Peripheral blood mononuclear cell (primary cell): ENCODE measurements around the gene GPR176.

GRCh38 chr15:39629820-39630454 lies 49.1 kb downstream of the THBS1 start:
- PRO-cap, 8 experiments, result no peak in any of the 8 experiments

GRCh38 chr15:39919715-39920506 lies at the start of gene GPR176:
Gene GPR176, minus strand, starts transcription at chr15:39920266.
- PRO-cap, 8 experiments, result no peak in any of the 8 experiments

DNA sequence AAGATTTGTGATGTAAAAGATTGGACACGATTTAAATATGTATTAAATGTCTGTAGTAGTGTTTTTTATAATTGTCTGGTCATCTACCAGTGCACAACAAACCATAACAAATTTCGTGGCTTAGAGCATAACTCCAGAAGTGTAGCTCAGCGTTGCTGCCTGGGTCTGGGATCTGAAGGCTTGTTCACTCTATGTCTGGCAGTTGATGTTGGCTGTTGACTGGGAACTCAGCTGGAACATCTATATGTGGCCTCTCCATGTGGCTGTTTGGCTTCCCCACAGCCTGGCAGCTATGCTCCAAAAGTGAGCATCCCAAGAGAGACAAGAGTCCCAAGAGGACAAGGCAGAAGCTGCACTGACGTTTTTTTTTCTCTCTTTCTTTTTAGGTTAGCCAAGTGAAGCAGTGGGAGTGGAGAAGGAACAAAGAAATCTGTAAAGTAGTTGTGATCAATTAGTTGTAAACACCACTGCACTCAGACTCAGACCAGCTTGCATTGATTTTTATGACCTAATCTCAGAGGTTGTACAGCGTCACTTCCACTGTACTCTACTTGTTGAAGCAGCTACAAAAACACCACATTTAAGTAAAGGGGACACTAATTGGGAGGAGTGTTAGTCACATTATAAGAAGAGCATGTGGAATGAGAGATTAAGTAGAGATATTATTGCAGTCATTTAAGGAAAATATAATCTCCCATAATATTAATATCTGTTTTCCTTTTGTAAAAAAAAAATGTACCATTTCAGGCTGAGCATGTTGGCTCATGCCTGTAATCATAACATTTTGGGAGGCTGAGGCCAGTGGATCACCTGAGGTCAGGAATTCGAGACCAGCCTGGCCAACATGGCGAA lies 2.6 kb upstream of the GPR176 start:
- PRO-cap, 8 experiments, result no peak in any of the 8 experiments

- PRO-cap, 8 experiments, result peak in 7 of 8 experiments; most common plus-strand start chr15:40047833 (in 2); most common minus-strand start chr15:40047828 (in 6)
Observed at GRCh38 chr15:40047251-40048247, 8.6 kb upstream of the SRP14 start.

- PRO-cap, 8 experiments, result no peak in any of the 8 experiments
Observed at GRCh38 chr15:40052111-40052394, 13.1 kb upstream of the SRP14 start.

- PRO-cap, 8 experiments, result peak in 3 of 8 experiments; most common plus-strand start chr15:40098193 (in 2); most common minus-strand start chr15:40098010 (in 2)
Observed at GRCh38 chr15:40097661-40098482, 10.8 kb downstream of the BMF start.

- PRO-cap, 8 experiments, result no peak in any of the 8 experiments
Observed at GRCh38 chr15:40301473-40302039, 6.2 kb downstream of the PLCB2 start.

- PRO-cap, 8 experiments, result peak in 4 of 8 experiments; most common plus-strand start chr15:40330838 (in 4); most common minus-strand start chr15:40330617 (in 2)
Observed at GRCh38 chr15:40330267-40331366, 7.1 kb downstream of the INAFM2 start.

DNA sequence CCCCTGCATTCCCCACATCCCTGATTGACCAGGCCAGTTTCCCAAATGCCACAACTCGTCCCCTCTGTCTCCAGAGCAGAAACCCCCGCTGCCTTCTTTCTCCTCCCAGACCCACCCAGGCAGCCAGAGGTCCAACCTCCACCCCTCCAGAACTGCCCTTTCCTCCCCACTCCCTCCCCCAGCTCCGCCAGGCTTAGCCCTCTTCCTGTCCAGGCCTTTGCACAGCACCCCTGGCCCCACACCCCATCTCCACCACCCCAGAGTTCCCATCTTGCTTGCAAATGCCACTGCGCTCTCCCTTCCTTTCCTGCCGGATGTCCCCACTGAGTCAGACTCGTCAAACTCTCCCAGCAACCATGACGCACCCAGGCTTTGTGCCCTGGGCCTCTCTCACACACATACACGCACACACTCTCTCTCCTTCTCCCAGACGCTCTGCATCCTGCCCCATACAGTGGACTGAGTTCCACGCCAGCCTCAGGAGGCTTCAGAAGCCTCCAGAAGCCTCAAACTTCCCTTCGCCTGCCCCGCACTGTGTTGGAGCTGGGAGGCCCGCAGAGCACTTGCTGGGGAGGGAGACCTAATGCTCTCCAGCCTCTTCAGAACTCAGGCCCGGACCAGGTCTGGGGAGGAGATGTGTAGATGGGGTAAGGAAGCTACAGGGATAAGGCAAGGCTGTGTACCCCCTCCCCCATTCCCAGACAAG lies 2.8 kb upstream of the CCDC9B start:
- PRO-cap, 8 experiments, result no peak in any of the 8 experiments

DNA sequence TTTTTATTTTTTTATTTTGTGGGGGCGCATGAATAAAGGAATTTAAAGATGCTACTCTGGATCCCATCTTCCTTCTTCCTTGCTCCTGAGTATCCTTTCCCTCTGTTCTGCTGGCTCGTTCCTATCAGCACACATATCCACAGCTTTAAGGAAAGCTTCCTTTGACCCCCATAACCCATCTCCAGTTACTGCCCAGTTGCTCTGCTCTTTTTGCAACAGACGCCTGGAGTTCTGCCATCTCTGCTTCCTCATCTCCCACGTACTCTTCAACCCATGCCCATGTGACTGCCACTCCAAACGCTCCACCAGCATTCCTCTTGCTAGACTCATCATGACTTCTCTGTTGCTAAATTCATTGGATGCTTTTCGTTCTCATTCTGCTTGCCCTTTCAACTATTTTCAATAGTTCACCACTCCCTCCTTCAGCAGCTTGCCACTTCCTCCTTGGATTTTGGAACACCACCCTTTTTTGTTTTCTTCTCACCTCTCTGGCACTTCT lies 2.7 kb upstream of the KNSTRN start:
- PRO-cap, 8 experiments, result no peak in any of the 8 experiments

- PRO-cap, 8 experiments, result no peak in any of the 8 experiments
Observed at GRCh38 chr15:40439209-40440183, 1.3 kb upstream of the BAHD1 start.

GRCh38 chr15:40471306-40472398 lies 868 bp downstream of the CHST14 start:
- PRO-cap, 8 experiments, result peak in 8 of 8 experiments; most common plus-strand start chr15:40471694 (in 4); most common minus-strand start chr15:40471645 (in 7)

DNA sequence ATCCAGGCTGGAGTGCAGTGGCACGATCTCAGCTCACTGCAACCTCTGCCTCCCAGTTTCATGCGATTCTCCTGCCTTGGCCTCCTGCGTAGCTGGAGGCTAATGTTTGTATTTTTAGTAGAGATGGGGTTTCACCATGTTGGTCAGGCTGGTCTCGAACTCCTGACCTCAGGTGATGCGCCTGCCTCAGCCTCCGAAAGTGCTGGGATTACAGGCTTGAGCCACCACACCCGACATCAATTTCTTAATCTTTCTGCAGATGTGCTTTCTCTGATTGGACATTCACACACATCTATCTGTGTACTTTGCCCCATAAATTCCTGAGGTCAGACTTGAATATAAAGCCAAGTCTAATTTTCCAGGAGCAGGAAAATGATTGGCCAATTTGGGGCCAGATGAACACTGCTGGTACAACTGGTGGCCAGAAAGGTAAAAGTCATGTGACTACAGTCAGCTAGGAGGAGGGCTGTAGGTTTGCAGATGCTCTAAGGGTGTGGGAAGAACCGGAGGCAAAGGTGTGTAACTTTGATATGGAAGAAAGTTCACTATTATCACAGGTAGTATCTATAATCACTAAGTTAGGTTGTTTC lies 3.3 kb upstream of the RAD51 start:
- PRO-cap, 8 experiments, result no peak in any of the 8 experiments

DNA sequence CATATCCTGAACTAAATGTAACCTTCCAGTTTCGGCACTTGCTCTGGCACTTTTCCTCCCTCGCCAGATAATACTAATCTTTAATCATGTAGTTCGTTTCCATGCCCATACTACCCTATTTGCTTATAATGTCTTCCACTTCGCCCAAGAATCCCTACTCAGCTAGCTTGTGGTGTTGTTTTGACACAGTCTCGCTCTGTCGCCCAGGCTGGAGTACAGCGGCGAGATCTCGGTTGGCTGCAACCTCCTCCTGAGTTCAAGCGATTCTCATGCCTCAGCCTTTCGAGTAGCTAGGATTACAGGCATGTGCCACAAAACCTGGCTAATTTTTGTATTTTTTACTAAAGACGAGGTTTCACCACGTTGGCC lies 1.1 kb upstream of the RAD51 start:
- PRO-cap, 8 experiments, result no peak in any of the 8 experiments

DNA sequence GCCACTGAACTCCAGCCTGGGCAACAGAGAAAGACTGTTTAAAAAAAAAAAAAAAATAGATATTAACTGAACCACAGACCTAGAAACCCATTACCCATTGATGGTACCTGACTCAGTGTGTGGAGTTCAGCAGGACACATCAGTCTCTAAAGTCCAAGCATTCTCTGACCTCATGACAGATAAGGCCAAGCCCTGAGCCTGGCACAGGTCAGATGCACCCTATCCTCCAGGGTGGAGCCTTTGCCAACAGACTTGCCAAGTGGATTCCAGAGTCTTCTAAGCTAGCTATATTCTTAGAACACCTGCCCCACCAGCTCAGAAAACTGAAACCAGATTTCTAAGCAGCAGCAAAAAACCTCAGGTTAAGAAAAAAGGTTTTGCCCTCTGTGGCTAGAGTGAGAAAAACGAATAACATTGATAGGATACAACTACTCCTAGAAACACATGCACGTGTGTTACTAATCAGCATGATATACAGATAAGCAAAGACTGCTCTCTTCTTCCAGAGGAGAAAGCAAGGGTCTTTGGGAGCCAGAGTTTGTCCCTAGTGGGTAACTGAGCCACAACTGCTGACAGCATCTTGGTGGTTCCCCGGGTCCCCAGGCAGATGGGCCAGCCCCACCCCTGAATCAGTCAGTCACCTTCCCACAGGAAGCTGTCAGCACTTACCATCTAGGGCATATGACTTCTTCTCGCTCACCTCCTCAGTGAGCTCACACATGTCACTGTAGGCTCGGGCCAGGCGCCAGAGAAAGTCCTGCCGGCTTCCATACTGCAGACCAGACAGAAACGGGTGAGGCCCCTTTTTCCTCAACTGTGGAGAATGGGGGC lies 11.5 kb downstream of the RMDN3 start:
- PRO-cap, 8 experiments, result peak in 1 of 8 experiments; most common plus-strand start position 748 of the sequence (in 1); most common minus-strand start position 571 of the sequence (in 1)

DNA sequence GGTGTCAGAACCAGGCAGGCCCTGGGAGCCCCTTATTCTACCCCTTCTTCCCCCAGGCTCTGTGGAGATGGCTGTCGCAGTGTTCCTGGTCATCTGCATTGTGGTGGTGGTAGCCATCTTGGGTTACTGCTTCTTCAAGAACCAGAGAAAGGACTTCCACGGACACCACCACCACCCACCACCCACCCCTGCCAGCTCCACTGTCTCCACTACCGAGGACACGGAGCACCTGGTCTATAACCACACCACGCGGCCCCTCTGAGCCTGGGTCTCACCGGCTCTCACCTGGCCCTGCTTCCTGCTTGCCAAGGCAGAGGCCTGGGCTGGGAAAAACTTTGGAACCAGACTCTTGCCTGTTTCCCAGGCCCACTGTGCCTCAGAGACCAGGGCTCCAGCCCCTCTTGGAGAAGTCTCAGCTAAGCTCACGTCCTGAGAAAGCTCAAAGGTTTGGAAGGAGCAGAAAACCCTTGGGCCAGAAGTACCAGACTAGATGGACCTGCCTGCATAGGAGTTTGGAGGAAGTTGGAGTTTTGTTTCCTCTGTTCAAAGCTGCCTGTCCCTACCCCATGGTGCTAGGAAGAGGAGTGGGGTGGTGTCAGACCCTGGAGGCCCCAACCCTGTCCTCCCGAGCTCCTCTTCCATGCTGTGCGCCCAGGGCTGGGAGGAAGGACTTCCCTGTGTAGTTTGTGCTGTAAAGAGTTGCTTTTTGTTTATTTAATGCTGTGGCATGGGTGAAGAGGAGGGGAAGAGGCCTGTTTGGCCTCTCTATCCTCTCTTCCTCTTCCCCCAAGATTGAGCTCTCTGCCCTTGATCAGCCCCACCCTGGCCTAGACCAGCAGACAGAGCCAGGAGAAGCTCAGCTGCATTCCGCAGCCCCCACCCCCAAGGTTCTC lies 13.1 kb downstream of the SPINT1 start:
- PRO-cap, 8 experiments, result no peak in any of the 8 experiments

GRCh38 chr15:40906950-40907403 lies 12.7 kb downstream of the VPS18 start:
- PRO-cap, 8 experiments, result peak in 1 of 8 experiments; most common plus-strand start chr15:40907124 (in 1)

DNA sequence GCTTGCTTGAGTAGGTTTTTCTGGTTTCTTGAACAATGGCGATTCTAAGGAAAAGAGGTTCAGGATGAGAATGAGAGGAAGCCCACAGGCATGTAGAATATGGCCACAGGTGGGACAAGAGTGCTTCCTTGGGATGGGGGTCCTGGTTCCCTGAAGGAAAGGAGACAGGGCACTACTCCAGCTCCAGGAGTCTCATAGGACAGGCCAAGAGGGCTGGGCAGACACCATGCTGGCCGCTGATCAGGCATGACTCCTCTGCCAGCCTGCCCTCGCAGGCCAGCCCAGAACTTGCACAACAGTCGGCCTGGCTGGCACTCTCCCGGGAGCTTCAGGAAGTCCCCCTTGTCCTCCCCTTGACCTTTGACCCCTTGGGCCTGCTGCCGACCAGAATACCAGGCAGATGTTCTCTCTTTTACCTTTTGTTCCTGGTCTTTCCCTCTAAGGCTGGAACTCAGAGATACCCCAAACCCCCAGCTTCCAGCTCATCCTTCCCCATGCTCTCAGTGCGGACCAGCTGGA lies 15.4 kb downstream of the VPS18 start:
- PRO-cap, 8 experiments, result no peak in any of the 8 experiments

DNA sequence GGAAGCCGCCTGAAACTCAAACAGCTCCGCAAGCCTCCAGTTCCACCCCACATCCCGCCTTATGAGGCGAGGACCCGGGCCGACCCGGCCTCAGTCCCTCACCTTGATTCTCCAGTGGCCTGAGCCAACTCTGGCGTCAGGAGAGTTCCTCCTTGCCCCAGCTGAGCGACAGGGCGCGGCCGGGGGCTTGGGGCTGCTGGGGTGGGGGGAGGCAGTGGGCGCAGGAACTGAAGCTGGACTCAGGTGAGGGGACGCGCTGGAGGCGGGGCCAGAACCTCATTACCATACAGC lies 971 bp upstream of the DLL4 start:
- PRO-cap, 8 experiments, result no peak in any of the 8 experiments

GRCh38 chr15:40933483-40933903 lies 4.4 kb downstream of the DLL4 start:
- PRO-cap, 8 experiments, result no peak in any of the 8 experiments